LNCaP clone FGC (cell line): ENCODE measurements around the gene RGS3.

- RRBS, 2 experiments, result no CpG with 5 or more reads among the region's 9 CpGs
These were observed 54.3 kb downstream of the SLC46A2 start for GRCh38 chr9:112836270-112836785.

GRCh38 chr9:112838279-112839235 is 52.1 kb downstream of the SLC46A2 start:
- RRBS, 2 experiments, result no CpG with 5 or more reads among the region's 7 CpGs

GRCh38 chr9:113380825-113381385 is 4.1 kb upstream of the HDHD3 start:
- RRBS, 2 experiments, result no CpG with 5 or more reads among the region's 2 CpGs

DNA sequence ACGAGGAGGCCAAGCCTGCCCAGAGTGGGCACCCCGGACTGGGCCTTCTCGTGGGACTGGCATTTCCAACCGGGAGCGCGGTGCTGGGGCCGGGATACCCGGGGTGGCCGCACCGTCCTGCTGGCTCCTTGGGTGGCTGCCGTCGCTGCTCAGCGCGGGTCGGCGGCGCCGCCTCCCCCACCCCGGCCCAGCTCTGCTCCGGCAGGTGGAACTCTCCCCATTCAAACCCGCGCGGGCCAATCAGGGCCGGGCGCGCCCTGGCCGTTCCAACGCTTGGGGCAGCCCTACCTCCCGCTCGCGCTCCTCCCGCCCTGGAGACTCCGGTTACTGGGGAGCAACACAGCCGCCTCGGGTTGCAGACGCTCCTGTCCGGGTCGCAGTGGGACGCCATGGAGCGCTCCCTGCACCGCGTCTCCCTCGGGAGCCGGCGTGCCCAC is at the start of gene RGS3:
Gene RGS3, plus strand, starts transcription at position 314 of the 437 bp plus-strand sequence.
- RRBS, 2 experiments, result under 1 to 1% methylated on average over 35 to 36 of the region's 45 CpGs

GRCh38 chr9:113491596-113491826 is 28.0 kb downstream of the RGS3 start:
- RRBS, 2 experiments, result no CpG with 5 or more reads among the region's 4 CpGs

GRCh38 chr9:113571888-113572490 is 108.5 kb downstream of the RGS3 start:
- RRBS, 2 experiments, result no CpG with 5 or more reads among the region's 7 CpGs

- RRBS, 2 experiments, result no CpG with 5 or more reads among the region's 14 CpGs
These were observed 131.5 kb downstream of the RGS3 start for GRCh38 chr9:113594959-113595434.

DNA sequence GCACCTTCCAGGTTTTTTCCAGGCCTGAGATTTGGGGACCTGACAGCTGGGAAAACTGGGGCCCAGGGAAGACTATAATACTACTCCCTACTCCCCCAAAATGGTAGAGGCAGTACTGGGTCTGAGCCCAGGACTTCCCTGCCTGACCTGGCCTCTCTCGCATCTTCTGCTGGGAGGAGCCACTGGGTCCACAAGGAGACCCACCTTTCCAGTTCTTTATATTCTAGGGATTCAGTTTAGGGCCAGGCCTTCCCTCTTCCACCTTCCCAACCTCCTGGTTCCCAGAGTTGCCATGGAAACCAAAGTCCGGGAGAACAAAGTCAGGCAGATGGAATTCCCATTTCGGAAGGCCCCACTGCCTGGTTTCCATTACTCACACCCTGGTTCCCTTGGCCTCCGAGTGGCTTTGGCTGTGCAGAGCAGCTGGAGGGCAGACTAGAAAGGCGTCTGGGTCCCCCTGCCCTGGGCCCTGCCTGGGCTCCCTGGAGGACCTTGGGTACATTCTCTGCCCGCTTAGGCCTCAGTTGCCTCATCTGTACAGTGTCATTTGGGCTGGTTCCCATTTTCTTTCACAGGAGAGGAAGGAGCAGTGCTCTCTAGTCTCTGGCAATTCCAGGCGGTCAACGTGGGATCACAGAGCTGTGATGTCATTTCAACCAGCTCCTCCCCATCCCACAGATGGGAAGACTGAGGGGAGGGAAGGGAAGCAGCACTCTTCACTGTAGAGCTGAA is 136.1 kb downstream of the RGS3 start:
- RRBS, 2 experiments, result no CpG with 5 or more reads among the region's 8 CpGs

DNA sequence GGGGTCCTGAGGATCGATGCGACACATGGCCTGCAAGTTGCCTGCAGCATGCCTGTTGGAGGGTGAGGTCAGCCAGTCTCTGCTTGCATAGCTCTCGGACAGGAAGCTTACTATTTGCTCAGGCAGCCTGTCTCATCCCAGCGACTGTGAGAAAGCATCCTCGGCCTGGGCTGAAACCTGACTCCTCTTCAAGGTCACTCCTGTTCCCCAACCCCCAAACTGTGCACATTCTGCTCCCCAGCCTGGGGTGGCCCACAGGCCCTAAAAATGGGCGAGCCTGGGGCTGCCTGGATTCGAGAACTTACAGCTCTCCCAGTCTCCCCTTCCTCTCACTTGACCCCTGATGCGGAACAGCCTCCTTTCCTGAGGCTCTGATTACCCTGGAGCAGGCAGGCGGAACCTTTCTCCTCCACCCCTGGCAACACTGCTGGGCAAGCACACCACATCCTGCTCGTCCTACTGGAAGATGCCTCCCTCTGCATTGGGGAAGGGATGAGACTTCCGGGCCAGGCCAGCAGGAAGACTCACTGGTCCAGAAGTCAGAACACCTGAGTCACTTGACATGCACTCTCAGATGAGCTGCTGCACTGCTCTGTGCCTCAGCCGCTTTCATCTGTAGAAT is 187.0 kb downstream of the RGS3 start:
- RRBS, 2 experiments, result no CpG with 5 or more reads among the region's 12 CpGs

- RRBS, 2 experiments, result no CpG with 5 or more reads among the region's 8 CpGs
These were observed 3.1 kb downstream of the ZNF618 start for GRCh38 chr9:113878994-113879843.

DNA sequence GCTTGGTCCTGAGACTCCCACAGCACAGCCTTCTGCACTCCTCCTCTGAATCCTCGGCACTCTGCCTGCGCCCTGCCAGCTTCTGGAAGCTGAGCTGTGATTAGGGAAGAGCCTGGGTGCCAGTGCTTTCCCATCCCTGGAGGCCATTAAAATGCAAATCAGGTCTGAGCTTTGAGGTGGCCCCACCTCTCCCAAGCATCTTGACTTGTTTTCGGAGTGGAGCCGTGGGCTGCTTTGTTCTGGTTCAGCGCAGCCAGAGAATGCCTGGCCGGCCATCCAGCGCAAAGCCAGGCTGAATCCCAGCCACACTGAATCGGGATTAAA is 40.0 kb downstream of the AMBP start:
- RRBS, 2 experiments, result no CpG with 5 or more reads among the region's 8 CpGs

GRCh38 chr9:114055048-114055330 is 23.1 kb downstream of the AMBP start:
- RRBS, 2 experiments, result 84 to 86% methylated on average over 7 of the region's 13 CpGs

- RRBS, 2 experiments, result no CpG with 5 or more reads among the region's 12 CpGs
These were observed 4.5 kb upstream of the AMBP start for GRCh38 chr9:114082435-114083069.

DNA sequence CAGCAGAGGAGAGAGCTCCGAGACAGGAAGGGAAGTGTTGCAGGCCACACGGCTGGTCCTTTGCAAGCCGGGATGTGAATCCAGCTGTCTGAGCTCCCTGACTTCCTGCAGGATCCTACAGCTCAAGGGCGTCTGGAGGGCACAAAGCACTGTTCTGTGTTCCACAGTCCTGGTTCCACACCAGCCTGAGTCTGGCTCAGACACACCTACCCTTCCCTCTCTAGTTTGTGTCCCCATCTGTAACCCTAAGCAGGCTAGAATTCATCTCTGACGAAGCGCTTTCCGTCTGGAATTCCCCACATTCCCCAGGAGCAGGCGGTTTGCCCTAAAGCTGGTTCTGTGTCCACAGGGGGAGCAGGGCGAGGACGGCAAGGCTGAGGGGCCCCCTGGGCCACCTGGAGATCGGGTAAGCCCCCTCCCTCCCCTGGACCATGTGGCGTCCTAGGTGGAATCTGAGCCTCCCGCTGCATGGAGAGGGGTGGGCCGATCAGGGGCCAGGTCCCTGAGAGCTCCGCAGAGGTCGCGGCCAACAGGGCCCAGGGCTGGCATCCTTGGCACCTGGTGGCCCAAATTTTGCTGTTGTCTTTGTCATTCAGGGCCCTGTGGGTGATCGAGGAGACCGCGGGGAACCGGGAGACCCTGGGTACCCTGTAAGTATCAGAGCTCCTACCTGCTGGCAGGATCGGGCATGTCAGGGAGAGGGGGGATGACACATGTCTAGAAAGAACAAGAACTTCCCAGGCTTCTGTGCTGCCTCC is 34.6 kb upstream of the ORM1 start:
- RRBS, 2 experiments, result no CpG with 5 or more reads among the region's 22 CpGs

DNA sequence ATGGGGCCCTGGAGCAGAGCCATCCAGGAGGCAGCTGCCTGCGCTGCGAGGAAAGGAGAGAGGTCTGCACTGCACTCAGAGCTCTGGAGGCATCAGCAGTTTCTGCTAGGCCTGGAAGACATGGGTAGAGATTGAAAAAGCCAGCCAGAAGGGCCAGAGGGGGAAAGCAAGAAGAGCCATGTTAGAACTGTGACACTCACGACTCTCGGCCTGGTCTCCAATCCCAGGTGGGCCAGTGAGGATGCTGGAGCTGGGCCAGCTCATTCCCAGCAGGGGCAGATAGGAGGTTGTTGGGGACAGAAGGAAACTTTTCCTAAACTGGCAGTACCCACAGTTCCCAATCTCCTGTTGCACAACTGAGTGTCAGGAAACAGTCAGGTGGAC is 8.0 kb upstream of the ORM1 start:
- RRBS, 2 experiments, result no CpG with 5 or more reads among the region's 4 CpGs

- RRBS, 2 experiments, result no CpG with 5 or more reads among the region's 4 CpGs
These were observed 7.6 kb upstream of the ORM1 start for GRCh38 chr9:114315330-114315729.

GRCh38 chr9:114324472-114324958 is 1.6 kb downstream of the ORM1 start:
- RRBS, 2 experiments, result no CpG with 5 or more reads among the region's 8 CpGs

- RRBS, 2 experiments, result no CpG with 5 or more reads among the region's 10 CpGs
These were observed 2.1 kb upstream of the ORM2 start for GRCh38 chr9:114327523-114328075.

DNA sequence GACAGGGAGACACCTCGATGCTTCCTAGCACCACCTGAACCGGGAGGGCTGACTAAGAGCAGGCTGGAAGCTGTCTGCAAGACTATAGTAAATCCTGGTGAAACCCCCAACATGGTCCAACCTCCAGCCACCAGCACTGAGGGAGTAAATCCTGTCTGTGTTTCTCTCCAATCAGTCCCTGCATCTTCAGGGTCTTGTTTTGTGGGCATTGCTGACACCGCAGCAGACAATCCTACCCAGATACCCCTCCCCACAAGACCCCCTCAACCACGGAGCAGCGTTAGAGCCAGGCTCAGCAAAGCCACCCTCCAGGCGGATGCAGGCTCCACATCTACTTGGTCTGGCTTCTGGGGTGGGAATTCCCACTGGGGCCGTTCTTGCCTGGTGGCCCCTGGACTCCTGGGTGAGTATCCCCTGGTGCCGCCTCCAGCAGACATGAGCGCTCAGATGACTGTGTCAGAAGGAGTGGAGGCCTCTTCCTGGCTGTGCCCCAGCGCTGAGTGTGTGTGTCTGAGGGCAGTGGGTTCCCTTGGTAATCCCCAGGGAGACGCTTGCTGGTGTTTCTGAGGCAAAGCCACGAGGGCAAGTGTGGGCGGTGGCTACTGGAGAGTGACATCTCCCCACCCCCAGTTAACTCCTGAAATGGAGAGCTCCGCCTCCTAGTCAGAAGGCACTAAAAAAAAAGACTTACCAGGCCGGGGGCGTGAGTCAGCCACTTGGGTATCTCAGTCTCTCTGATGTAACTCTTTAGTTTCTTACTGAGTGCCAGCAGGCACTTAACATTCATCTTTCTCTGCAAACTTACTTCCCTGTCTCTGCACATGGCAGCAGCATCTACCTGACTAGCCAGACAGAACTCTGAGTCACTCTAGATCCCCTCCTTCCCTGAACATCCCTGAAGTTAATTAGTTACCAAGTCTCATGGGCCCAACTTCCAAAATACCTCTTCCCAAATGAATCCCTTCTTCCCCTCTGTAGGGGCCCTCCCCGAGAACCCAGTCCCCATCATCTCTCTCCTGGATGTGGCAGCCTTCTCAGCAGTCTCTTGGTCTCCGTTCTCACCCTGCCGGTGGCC is 19.2 kb downstream of the ORM2 start:
- RRBS, 2 experiments, result no CpG with 5 or more reads among the region's 19 CpGs

DNA sequence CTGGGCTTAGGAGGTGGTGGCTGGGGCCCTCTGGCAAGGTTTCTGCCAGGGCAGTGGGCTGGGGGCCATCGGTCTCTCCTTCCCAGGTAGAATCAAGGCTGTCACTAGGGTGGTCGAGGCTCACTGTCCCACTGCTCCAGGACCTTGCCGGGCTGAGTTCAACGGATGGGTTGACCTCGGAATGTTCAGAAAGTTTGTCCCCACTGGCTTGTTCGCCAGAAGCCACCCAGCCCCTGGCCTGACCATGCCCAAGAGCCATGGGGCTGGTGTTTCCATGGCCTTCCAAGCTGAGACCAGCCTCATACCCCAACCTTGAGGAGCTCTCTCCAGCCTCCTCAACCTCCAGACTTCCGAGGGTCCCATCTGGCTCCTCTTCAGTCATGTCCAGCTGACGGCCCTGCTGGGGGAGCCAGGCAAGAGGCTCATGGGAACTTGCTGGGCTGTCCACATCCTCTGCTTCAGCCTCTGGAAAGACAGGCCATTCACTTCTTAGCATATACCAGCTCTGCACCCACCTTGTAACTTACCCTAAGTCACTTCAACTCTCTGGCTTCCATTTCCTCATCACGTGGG is 10.6 kb downstream of the AKNA start:
- RRBS, 2 experiments, result no CpG with 5 or more reads among the region's 9 CpGs